Diencephalon (tissue), 2 donors: Measurements from ENCODE around the genes MAGED2, ALAS2 and SPIN2B.

- RAMPAGE, long total RNA = no peak
These were observed 113.5 kb upstream of the HSD17B10 start for GRCh38 chrX:53547716-53548080.

- RAMPAGE, long total RNA = no peak
These were observed 106.4 kb downstream of the PHF8 start for GRCh38 chrX:53937441-53938629.

GRCh38 chrX:54044569-54045574, 599 bp upstream of the PHF8 start:
- RAMPAGE, long total RNA = no peak

DNA sequence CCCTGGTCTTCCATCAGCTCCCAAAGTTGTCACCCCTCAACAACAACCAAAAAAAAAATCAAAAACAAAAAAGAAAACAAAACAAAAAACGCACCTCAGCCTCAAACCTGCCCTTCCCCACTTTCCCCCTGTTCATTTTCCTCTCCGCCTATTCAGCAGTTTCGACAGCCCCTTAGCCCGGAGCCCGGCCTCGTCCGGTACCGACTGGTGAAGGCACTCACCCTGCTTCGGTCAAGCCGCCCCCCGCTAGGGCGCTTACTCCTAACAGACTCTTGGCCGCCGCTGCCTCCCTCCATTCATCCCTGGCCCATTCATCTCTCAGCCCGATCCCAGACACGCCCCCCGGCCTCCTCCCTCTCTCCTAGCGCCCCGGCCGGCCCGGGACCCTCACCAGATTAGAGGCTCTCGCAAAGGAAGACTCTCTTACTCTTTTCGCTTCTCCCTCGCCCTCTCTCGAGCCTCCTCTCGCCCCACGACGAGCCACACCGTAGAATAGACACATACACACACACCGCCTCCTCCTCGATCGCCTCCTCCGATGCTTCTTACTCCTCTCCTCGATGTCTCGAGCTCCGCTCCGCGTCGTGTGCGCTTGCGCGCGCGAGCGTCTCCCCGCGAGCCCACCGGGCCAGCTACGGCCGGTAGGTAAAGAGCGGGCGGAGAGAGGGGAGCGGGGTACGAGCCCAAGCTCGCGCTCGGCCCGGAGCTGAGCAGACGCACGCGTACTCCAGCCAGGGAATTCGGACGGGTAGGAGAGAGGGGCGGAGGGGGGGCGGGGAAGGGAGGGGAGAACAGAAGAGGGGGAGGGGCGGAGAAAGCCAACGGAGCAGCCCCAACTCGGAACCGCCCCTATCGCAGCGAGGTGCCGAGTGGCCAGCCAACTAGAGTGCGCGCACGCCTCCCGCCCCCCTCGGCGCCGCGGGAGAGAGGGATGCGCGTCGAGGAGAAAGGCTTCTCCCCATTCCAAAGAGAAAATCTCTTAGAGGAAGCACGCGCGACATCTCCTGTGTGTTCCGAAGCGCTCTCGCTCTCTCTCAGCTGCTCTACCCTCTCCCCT, 82.6 kb upstream of the TSR2 start:
- RAMPAGE, long total RNA = start-site peak on the minus strand centred at position 661 of the sequence, 254 bp wide, 1,499 and 1,100 reads in 2 replicates

GRCh38 chrX:54445850-54446540, 5.8 kb downstream of the TSR2 start:
- RAMPAGE, long total RNA = no peak

DNA sequence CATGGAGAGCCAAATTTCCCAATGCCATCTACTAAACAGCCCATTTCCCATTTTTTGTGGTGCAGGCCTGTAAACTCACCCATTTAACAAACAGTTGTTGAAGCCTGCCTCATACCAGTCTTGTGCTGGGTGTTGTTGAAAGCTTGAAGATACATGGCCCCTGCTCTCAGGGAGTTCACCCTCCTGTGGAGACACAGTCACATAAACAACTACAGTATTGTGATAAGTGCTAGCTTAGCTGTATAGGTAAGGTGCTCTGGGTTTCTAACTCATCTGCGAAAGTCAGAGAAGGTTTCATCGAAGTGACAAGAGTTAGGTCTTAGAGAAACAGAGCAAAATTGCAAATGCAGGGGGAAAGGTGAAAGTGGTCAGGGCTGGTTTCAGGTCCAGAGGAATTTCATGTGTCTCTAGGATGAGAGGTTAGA, 1.2 kb upstream of the GNL3L start:
- RAMPAGE, long total RNA = no peak

- RAMPAGE, long total RNA = start-site peak on the plus strand at chrX:54807705-54807770, 4,608 and 3,096 reads in 2 replicates
These were observed at the start of gene MAGED2 for GRCh38 chrX:54807343-54807835. Gene MAGED2, plus strand, starts transcription at chrX:54807745.

DNA sequence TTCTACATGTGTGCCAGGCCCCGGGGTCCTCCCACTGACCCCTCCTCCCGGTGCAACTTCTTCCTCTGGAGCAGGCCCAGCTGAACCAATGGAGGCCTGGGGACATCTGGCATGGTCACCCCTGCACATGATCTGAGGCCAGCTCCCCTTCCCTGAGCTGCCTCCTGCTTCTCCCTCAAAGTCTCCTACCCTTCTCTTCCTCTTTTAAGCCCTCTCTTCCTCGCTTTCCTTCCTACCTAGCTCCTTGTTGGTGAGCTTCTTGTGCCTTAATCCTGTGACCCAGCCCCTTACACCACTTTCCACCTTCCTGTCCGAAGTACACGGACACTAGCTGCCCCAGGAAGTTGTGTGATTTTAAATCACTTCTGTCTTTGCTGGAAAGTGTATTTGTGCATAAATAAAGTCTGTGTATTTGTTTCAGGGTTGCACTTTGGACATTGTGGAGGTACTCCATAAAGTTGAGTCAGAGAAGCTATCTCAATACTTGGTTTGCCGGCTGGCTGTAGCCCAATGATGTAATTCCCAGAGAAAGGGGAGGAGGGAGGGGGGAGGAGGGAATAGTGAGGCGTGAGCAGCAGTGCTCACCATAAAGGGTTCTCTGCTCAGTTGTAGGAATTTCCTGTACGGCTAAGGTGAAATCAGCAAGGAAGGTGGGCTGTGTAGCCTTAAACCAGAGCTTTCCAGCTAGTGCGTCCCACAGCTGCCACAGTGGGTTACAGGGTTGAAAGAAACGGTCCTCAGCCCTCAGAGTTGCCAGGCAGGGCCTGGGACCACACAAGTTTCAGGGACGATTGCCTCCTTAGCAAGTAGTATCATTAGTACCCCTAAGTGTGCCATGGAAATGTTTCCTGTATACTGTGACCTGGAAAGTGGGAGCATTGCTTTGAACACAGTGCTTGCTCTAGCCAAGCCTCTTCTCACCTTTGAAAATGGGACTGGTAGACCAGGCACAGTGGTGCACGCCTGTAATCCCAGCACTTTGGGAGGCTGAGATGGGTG, 7.5 kb downstream of the APEX2 start:
- RAMPAGE, long total RNA = no peak

DNA sequence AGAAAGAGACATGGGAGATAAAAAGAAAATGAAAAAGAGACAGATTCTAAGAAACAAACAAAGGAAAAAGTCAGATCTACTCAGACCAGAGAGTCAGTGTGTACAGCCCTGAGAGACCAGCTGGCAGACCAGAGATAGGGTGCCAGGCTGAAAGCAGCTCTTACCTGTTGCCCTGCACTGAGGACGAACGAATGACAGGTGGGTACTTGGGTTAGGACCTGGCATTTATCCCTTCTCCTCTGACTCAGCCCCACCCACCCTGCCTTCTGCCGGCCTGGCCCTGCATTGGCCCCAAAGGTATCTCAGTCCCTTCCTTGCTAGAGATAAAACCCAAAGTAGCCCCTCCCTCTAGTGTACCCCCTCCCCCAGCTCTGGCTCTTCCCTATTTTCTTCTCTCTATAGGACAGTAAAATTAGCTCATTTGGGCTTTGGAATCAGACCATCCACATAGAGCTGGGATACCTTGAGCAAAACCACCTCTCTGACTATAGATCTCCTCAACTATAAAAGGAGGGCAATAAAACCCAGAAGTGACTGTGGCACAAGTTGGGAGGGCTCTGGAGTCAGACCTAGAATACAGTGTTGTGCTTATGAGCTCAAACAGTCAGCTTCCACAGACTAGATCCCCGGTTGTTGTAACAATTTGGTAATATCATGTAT, at the start of gene ALAS2:
ALAS2 (minus strand) TSS at position 200 of the 660 bp plus-strand sequence.
- RAMPAGE, long total RNA = start-site peak on the minus strand centred at position 201 of the sequence, 7 bp wide, 404 and 477 reads in 2 replicates

DNA sequence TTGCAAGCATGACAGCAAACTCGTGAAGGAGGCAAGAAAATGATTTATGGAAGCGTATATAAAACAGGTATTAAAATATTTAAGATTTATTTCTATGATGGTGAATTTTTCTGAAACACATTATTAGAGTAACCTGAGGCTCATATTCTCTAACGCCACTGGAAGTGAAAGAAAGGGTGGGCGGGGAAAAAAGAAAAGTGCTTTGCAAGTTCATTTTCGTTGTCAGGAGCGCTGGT, 256 bp upstream of the PAGE2 start:
- RAMPAGE, long total RNA = no peak

DNA sequence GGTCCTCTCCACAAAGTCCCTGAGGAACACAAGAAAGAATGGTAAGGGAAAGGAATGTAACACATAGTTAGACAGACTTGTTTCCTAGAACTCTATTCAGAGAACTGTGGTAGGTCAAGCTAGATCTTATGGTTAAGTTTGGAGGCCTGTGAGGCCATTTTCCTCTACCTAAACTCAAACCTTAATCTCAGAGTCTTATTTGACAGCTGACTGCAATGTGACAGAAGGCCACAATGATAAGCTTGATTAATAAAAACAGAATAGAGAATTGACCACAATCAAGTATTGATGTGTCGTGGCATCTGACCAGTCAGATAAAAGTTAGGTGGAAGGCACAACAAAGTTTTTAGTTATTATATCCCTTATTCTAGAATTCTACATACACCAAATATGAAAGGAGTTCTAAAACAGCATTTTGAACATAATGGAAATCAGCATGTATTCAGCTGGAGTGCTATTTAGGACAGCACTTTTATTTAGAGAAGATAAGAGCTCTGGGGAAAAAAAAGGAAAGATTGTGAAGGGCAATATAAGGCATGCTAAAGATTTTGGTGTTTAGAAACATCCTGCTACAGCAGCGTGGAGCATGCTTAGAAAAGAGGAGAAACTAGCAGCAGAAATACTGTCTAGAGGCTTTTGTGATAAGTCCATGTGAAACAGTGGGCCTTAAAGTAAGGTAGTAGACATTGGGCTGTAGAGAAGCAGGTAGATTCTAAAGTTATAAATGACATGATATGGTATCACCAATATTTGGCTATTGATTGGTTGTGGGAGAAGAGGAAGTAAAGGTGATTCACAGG, 212.2 kb upstream of the KLF8 start:
- RAMPAGE, long total RNA = no peak

DNA sequence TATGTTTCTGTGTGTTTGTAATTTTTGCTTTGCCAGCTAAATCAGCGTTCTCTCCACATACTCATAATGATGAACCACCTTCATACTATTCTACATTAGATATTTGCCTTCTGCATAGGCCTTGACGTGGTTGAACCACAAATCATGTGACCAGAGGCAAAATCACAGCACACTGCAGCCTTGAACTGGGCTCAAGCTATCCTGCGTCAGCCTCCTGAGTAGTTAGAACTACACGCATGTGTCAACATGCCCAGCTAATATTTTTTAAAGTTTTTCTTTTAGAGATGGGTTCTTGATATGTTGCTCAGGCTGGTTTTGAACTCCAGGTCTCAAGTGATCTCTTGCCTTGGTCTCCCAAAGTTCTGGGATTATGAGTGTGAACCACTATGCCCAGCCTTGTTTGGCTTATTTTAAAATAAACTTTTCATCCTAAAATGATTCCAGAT, 9.6 kb downstream of the UBQLN2 start:
- RAMPAGE, long total RNA = no peak

DNA sequence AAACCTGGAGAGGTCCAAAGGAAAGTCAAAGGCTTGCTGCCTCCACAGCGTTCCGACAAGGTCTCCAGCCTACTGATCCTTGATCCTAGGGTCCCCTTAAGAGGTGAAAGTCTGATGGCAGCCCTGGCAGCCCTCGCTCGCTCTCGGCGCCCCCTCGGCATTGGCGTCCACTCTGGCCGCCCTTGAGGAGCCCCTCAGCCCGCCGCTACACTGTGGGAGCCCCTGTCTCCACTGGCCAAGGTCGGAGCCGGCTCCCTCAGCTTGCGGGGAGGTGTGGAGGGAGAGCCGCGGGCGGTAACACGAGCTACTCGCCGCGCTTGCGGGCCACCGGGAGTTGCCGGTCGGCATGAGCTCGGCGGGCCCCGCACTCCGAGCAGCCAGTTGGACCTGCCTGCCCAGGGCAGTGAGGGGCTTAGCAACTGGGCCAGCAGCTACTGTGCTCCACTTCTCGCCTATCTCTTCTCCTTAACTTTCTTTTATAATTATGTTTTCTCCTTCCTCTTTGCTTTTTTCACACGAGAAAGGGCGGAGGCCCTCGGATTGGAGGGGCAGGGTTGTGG, 38.2 kb downstream of the NBDY start:
- RAMPAGE, long total RNA = no peak

GRCh38 chrX:56780748-56781348, 51.8 kb downstream of the NBDY start:
- RAMPAGE, long total RNA = no peak

DNA sequence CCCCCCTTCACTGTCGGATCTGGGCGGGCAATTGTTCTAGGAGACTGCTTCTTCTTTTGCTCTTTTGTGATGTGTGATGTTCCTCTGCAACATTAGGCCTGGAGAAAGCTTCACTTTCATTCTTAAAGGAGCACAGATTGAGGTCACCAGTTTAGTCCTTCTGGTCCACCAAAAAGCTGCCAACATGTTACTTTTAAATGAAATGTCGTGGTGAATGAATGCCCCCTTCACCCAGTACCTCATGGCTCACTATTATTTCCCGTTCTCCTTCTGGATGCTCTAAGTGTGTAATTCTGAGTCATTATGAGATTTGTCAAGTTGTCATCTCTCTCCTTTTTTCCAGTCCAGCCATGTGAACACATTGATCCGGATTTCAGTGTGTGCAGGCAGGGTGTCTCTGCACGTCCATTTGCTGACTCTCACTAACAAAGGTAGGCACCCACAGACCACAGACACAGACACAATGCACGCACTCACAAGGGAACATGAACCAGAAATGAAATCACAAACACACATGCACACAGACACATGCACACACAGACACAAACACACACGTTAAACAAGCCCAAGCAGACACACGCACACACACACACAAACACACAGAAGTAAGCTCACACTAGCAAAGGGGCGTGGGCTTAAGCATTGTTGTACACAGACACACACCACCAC, 57.8 kb downstream of the NBDY start:
- RAMPAGE, long total RNA = no peak

DNA sequence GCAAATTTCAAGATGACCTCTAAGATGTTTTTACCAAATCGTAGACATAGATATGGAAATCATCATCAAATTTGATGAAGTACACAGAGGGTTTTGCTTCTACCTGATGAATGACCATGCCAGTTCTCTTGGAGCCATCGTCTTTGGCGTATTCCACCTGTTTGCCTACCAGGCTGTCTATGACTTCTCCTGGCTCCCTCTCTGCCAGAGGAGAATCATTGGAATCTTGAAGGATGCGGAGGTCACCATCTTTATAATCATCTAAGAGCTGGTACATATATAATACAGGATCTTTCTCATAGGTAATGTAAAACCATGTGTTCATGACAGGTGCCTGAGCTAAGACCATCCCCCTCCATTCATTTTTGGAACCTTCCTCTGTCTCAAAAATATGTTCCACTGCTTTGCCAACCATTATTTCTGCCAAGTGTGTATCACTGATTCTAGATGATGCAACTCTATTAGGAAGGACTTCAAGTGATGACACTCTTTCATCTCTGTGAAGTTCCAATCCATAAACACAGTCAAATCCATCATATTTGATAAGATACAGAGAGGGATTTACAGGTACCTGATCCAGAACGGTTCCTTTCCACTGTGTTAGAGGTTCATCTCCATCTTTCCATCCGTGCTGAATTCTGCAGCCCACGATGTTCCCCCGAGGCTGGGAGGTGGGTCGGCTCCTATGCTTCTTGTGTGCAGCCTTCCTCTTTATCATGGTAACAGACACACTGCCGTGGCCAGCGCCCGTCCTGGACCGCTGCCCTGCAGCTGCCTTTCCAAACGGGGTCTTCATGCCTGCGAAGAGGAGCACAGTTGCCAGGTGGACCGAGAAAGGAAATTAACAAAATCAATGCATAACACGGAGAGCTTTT, 952 bp downstream of the SPIN3 start:
- RAMPAGE, long total RNA = no peak

DNA sequence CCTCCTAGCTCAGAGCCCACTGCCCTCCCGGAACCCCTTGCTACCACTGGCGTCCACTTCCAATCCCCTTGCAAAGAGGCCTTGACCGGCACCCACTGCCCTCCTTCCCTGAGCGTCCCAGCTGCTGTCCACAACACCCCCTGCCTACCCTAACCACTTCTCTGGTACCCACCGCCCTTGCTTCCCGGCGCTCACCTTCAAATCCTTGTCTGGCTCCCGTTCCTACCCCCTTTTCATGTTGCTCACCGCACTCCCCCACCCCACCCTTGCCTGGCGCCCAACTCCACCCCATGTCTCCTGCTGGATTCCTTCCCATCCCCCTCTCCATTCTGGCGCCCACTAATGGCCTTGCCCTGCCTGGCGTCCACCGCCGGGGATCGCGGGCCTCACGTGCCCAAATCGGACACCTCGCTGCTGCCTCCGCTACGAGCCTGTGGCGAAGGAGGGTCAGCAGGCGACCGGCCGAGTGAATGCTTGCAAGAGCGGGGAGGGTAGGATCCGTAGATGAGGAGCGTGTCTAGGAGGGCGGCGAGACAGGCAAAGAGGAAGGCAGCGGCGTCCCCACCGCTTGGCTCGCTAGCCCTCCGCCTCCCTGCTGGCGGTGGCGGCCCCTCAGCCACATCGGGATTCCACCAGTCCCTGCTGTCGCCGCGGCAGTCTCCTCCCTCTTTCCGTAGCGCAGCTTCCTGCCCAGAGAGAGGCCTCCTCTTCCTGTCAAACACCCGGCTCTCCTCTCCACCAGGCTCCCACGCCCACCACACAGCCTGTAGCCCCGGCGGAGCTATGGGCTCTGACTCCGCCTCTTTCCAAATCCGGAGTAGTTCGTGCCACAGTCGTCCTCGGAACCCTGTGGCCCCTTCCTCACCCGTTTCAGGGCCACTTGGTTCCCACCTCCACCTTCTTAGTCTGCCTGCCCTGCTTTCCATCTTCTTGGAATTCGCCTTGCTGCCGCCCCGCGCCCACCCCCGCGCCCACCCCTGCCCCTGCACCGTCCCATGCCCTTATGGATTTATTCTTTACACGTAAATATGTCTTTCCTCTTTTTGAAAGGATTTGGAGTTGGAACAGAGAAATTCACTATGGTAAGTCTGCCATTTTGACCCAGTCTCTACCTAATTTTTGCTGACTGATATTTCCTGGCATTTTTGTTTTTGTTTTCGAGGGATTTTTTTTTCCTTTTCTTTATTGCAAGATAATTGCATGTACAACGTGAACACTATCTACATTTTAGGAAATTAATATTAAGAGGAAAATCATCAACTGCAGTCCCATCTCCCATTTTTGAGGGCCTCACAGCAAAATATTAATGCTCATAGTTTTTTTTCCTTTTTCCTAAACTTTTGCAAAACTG, at the start of gene SPIN2B:
SPIN2B (minus strand) TSS at position 663 of the 1,351 bp plus-strand sequence.
- RAMPAGE, long total RNA = start-site peak on the minus strand centred at position 638 of the sequence, 199 bp wide, 215 and 1,196 reads in 2 replicates

DNA sequence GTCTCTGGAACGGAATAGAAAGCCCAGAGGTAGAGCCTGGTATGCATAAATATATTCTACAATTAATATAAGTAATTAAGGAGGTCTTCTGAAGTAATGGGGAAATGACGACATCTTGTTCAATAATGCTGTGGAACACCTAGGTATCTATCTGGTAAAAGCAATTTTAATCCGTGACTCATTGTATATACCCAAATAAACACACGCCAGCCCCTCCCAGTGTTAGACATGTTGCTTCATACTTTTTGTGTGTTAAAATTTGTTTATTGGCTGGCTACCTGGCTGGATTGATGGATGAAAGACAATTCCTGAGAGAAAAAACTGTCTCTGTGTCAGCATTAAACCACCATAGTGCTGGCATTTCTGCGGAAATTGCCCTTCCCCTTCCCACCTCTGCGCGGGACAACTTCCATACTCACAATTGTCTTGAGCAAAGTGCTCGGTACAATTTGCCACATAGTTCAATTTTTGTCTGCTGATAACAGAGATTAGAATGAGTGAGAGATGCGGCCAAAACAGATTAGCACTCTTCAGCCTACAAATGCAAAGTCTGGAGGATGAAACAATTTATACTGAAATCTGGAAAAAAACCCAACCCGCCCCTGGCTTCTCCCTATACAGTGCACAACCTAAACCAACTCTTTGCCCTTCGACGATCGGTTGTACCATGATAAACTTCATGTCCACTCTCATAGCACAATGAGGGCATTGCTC, 500 bp upstream of the ZXDA start:
- RAMPAGE, long total RNA = no peak

DNA sequence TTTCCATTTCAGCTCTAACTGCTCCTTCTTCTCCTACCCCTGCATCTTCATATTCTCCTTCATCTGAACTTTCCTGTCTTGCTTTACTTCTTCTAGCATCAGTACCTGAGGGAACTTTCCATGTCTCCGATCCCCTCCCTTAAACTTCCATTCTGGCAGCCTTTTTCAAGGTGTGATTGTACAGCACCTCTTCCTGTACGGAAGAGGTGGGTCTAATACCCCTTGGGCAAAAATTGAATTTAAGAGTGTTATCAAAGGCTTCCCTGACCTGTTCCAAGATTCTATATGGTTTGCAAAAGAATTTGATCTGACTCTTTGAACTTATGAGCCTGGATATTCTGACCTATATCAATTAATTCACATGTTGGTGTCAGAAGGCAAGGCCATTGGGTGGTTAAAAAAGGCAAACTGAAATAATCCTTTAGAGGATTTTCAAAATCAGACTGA, 155.6 kb upstream of the SPIN4 start:
- RAMPAGE, long total RNA = no peak

GRCh38 chrX:64192009-64192826, 13.3 kb downstream of the AMER1 start:
- RAMPAGE, long total RNA = no peak